Ureter (tissue), 1 donor: ENCODE measurements around a stretch of chr12.

DNA sequence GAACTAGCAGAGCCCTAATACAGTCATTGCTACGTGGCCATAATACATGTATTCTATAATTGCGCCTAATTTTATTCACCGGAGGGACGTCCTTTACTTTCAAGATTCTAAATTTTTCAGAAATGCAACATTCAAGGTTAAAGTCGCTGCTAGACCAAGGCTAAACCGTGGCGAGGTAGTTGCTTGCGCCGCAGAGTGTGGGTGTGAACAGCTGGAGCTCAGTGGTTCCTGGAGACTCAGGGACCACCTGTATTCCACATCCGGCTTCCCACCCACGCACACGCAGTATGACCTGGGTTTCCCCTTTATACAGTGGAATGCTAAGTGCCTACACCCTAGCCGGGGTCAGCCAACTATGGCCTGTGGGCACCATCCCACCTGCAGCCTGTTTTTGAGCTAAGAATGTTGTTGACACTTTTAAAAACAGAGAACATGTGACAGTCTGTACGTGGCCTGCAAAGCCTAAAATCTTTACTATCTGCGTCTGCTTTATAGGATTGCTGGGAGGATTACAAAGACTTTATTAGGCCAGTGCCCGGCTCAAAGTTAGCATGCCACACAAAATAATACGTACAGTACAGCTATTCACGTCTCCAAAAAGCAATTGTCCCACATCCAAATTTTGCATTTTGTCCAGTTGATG is 42.9 kb upstream of the TESC start:
- PRO-cap, result no peak

- PRO-cap, result no peak
These were observed 27.3 kb downstream of the NOS1 start for GRCh38 chr12:117334129-117334504.

GRCh38 chr12:117686678-117687615 is 281.8 kb downstream of the KSR2 start:
- PRO-cap, result no peak

- PRO-cap, result no peak
These were observed 8.6 kb downstream of the WSB2 start for GRCh38 chr12:118052194-118053033.

GRCh38 chr12:118101976-118102636 is 1.7 kb downstream of the VSIG10 start:
- PRO-cap, result no peak

DNA sequence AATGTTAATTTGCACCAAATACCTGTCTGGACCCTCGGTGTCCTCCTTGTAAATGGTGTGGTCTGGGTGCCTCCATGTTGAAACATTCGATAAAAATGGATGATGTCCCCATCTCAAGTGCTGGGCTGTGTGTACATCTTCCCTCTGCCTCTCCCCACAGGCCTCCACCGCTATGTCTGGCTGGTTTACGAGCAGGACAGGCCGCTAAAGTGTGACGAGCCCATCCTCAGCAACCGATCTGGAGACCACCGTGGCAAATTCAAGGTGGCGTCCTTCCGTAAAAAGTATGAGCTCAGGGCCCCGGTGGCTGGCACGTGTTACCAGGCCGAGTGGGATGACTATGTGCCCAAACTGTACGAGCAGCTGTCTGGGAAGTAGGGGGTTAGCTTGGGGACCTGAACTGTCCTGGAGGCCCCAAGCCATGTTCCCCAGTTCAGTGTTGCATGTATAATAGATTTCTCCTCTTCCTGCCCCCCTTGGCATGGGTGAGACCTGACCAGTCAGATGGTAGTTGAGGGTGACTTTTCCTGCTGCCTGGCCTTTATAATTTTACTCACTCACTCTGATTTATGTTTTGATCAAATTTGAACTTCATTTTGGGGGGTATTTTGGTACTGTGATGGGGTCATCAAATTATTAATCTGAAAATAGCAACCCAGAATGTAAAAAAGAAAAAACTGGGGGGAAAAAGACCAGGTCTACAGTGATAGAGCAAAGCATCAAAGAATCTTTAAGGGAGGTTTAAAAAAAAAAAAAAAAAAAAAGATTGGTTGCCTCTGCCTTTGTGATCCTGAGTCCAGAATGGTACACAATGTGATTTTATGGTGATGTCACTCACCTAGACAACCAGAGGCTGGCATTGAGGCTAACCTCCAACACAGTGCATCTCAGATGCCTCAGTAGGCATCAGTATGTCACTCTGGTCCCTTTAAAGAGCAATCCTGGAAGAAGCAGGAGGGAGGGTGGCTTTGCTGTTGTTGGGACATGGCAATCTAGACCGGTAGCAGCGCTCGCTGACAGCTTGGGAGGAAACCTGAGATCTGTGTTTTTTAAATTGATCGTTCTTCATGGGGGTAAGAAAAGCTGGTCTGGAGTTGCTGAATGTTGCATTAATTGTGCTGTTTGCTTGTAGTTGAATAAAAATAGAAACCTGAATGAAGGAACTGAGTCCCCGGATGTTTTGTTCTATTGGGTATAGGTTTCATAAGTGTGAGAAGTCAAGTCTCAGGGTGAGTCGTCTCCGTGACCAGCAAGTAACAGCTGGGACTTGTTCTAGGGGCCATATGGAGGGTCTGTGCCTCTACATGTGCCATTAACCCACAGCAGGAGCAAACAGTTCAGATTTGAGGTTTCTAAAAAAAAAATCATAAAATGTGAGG is 9.0 kb downstream of the PEBP1 start:
- PRO-cap, result no peak

GRCh38 chr12:118346904-118348056 is 25.4 kb downstream of the TAOK3 start:
- PRO-cap, result no peak

DNA sequence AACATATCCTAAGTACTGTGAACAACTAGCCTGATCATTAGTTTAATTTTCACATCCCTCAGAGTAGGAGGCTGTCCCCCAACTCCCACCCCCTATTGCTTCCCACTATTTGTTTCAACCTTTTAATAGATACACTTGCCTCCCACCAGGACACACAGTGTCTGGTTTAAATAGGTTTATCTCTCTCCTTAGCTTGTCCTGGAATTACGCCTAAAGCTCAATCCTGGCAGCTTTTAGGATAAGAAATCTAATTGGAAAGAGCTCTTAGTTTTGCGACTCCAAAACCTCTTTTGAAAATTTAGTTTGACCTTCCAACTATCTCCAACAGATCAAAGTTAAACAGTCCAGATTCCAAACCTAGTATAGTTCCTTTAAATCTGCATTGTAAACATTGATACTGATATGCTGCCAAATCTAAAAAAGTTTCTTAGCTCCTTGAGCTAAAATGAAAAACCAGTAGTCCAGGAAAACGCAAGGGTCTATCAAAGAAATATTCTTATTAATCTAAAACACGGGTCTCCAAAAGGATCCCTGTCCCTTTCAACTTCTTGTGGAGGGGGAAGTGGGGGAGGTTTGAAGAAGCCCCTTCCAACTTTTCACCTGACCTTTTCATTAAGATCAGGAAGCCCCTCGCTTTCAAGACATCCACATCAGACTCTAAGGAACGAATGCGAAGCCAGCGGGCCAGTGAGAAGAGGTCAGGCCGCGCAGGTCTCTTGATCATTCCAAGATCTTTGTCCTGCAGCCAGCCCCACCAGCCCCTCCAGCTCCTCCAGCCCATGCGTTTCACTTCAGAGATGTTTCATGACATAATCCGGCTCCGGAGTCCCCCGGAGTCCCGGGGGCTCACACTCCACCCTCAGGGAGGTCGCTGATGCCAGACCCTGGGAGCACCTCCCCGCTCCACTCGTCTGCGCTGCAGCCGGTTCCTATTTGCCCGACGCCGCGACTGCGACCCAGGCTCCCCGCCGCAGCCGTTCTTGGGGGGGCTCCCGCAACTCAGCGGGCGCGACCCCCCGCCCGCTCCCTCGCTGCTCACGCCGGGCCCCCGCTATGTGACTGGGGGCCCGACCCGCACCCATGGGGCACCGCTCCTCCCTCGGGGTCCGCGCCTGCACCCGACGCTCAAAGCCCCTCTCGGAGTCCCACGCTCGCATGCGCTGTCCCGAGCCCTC is 1.6 kb downstream of the TAOK3 start:
- PRO-cap, result no peak

- PRO-cap, result bidirectional peak, plus-strand start at chr12:118376555, minus-strand start at chr12:118376275
These were observed 404 bp upstream of the SUDS3 start for GRCh38 chr12:118375951-118376351.

- PRO-cap, result no peak
These were observed 7.5 kb downstream of the SUDS3 start for GRCh38 chr12:118383810-118384258.

GRCh38 chr12:119198395-119198902 is 19.7 kb downstream of the HSPB8 start:
- PRO-cap, result no peak

DNA sequence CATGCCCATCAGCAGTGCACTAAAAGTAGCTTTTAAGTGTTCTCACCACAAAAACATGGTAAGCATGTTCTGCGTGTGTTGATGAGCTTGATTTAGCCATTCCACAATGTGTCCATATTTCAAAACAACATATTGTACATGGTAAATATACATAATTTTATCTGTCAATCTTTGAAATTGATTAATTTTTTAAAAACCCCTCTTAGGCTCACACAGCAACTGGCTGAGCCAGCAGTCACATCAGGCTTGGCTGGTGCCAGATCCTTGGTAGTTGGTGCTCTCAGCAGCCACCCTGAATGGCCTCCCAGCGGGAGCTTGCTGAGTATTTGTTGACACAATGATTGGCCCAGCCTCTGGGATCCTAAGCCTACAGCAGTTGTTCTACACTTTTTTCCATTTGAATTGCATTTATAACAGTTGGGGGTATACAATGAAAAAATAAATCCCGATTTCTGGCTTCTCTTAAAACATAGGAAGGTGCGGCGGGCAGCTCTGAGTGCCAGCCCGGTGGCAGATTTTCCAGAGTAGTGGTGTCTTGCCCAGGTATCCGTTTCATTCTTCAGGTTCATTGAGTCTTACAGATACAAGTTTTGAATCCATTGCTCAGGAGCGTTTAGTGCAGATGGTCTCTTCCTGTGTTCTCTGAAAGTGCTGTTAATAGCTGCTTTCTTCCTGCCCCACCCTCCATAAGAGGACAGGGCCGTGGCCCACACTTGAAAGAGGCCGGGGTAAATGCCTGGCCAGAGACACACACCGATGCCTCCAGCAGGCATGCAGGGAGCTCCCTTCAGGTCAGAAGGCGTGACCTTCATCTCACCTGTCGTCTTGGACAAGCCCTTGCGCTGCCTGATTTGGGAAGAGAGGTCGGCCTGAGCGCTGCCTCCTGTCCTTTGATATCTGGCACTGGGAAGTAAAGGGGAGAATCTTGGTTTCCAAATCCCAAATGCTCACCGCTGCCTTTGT is 11.3 kb downstream of the PRKAB1 start:
- PRO-cap, result no peak

DNA sequence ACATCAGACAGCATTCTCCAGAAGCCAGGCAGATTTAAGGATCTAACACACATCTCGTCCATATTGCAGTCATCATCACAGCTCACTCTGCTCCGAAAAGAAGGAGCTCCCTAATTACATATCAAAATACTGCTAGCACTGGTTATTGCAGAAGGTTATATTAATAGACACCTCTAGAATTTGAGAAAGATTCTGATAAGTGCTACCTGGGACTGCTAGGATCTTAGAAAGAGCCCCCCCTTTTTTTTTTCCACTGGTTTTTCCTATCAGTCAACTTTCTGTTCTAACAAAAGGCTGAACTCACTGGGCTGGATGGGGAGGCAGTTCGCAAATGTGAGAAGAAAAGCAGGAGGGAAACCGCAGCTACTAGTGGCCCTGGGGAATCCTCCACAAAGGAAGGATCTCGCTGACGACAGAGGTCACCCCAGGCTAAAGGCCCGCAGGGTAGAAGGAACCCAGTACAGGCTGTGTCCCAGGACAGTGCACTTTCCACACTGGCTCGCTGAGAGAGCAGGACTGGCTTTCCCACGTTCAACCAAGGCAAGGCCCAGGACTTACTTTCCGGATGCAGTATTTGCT is 36.0 kb downstream of the PRKAB1 start:
- PRO-cap, result no peak

DNA sequence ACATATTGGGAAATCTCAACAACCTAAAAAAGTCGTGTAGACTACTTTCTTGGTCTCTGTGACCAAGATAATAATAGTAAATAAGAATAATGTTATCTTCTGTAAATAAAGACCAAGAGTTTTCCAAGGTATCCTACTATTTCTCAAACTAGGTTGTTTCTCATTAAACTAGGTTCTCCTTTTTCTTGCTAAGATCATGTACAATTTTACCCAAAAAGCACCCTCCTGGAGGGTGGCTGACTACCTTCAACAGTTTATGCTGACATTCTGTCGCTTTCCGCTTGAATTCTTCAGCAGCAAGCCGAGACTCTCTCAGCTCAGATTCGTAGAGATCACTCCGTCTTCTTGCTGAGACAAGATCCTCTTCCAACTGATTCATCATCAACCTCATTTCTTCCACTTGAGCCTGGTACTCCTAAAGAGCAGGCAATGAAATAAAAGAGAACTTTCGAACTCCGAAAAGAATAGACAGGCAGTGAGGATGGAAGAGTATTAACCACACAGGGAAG is 100.6 kb downstream of the CIT start:
- PRO-cap, result no peak

DNA sequence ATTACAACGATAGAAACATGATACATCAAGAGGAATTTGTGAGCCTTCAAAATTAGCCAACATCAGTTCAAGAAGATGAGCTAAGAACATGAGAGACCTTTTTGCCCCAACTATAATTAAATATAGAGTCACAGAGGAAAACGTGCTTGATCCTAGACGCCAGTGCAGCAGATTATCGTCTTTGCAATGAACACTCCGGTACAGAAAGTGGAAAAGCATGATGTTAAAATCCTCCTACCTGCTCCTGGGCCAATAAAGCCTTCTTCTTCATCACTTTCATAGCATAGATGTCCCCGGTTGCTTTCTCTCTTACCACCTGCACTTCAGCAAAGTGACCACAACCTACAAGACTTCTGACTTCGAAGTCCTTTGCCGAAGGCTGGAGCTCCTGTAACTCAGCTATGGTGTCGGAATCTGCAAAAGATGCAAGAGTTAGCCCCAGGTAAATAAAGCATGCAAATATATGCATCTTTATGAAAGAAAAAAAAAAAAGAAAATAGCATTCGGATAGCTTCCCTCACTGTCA is 19.8 kb downstream of the CIT start:
- PRO-cap, result no peak

DNA sequence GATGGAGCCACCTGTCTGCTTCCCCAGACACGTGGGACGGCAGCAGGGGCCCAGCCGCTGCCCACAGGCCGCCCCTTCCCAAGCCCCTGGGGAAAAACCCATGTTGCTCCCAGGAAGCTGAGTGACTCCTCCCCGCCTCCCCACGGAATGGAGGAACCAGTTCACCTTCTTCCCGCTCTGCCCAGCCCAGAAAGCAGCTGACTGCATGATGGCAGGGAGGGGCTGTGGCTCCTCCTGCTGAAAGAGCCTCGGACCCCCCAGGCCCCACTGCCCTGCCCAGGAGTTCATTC is 14.9 kb downstream of the RAB35 start:
- PRO-cap, result no peak

GRCh38 chr12:120115945-120116555 is 503 bp downstream of the RAB35 start:
- PRO-cap, result no peak

DNA sequence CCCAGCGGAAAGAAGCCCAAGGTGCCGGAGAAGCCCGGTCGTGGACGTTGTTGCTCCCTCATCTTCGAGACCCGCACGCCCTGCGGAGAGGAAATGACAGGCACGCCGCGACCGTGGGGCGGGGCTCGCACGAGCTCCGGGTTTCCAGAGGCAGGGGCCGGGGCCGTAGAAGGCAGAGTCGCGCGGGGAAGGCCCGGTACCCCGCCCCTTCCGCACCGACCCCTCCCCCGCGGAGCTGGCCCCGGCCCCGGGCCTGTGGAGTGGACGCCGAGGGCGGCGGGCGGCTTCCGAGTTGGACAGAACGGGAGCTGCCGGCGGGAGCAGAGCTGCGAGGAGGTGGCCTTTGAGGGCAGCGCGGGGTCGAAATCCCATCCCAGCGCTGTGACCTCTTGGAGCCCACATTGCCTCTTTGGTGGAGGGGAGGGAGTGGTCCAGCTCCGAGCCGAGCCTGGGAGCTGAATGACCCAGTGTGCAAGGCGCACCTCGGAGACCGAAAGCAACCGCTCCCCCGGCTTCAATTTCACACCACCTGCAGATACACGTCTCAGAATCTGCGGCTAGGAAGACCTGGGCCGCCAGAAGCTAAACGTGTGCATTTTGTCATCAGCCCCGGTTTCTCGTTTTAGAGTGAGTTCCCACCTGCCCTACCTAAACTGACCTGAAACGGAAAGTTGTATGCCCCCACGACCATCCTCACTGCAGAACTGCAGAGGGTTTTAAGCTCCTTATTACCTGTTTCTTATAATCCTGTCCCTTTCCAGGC is 670 bp upstream of the RAB35 start:
- PRO-cap, result bidirectional peak, plus-strand start at position 147 of the sequence, minus-strand start at position 90 of the sequence

DNA sequence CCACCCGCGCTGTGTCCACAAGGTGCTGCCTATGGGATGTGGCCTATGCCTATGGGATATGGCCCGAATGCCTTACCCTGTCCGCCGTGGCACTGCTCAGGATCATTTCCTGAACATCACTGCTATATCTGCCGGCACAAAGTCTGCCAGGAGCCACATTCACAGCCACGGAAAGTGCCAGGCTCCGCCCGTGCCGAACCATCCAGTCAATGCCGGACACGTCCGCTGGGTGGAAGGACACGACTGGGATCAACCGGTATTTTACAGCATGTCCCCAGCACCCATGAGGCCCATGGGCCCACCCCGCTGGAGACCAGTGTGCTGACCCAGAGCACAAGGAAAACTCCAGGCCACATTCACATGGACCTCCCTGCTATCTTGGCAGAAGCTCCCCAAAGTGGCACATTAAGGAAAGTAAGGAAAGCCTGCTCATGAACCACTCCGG is 14.6 kb upstream of the RAB35 start:
- PRO-cap, result no peak

- PRO-cap, result no peak
These were observed 16.1 kb upstream of the RPLP0 start for GRCh38 chr12:120216820-120217541.